Neural progenitor cell (in vitro differentiated cells): ENCODE measurements around the gene PLA2R1.

DNA sequence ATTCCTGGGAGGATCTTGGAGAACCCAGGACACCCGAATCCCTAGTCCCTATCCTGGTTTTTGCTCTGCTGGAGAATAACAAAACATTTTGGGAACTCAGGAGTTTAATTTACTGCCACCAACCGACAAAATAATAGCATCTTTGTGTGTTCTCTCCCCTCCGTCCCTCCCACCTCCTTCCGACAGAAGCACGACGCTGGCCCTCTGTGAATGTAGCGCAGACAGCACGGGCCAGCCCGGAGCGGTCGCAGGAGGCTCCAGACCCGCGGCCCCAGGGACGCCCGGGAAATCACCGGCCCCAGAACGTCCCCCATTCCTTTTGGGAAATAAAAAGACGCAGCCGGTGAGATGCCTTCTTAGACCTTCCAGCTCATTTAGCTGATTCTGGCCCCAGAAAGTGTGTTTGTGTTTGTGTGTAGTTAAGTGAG, 709 bp upstream of the TANC1 start:
- RAMPAGE, long total RNA, result no peak

DNA sequence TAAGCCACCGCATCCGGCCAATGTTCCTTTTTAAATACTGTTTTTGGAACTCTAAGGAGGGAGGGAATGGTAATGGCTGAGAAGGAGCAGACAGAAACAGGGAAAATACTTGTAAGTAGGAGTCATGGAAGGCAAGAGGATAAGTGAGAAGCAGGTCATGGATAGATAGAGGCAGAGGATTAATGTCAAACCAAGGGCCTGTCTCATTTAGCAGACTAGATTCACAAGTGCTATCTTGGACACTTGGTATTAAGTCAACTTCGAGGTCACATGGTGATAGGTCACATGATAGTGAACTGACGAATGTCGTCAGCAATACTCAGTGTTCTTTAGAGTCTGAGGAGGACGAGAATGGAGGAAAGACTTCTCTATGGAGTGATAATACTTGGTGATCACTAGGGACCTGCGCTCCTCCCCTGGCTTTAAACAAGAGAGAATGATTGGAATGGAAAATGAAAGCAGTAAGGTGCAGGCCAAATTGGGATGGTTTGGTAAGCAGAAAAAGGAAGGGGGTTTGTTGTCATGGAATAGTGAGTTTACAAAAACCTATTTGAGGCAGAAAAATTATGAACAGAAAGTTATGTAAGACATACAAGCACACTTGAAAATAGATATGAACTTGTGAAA, 141.7 kb downstream of the WDSUB1 start:
- RAMPAGE, long total RNA, result no peak

GRCh38 chr2:159145305-159145808, 141.1 kb downstream of the WDSUB1 start:
- RAMPAGE, long total RNA, result no peak

DNA sequence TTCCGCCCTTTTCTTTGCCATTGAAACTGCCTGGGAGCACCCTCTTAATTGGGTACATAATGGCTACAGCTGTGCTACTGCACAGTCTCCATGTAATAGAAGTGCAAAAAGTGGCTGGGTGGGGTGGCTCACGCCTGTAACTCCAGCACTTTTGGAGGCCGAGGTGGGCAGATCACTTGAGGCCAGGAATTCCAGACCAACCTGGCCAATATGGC, 60.8 kb downstream of the WDSUB1 start:
- RAMPAGE, long total RNA, result no peak

- RAMPAGE, long total RNA, result no peak
Measured at GRCh38 chr2:159613358-159614386, 2.7 kb downstream of the BAZ2B start.

DNA sequence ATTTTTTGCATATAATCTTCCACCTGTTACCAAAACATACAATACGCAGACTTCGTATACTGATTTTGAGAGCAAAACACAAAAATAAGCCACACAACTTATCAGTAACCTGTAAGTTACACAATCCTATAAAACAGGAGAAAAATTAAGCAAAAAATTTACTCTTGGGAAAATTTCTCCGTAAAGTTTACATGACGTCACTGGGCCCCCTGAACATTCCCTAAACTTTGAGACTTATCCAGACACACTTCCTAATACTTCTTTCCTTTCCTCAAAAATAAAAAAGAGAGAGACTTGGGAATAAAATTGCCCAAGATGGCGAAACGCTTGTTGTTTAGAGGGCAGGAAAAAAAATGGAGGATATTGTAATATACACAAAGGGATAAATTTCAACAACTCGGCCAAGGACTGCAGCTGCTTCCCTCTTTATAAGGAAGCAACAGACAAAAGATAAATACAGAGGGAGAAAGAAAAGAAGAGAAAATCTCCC, 1.6 kb downstream of the BAZ2B start:
- RAMPAGE, long total RNA, result no peak

GRCh38 chr2:159996708-159997669, 65.4 kb downstream of the PLA2R1 start:
- RAMPAGE, long total RNA, result no peak

GRCh38 chr2:160062332-160063106, at the start of gene PLA2R1:
Gene PLA2R1 (minus strand): TSS chr2:160062615.
- RAMPAGE, long total RNA, result no peak

GRCh38 chr2:160223877-160224526, 23.9 kb upstream of the ITGB6 start:
- RAMPAGE, long total RNA, result no peak

GRCh38 chr2:160253706-160253999, 53.6 kb upstream of the ITGB6 start:
- RAMPAGE, long total RNA, result no peak

DNA sequence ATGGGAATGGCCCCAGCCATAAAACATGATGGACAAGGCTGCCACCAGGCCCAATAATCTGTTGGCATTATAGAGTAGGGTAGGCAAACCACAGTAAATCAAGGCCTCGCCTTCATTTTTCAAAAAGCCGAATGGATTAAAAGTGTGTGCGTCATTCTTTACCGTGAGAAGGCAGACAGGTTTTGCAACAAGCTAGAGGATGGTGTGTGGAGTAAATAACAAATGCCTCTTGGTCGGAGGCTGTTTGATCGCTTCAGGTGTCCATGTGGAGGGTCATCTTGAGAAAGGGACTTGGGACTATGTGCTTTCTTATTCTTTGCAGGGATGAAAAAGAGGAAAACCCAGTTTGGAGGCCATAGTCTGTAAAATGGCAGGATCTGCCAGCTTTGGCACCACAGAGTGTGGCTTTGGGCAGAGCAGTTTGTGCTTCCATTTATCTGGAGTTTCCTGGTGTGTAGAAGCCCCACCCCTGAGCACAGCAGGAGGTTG, 57.1 kb upstream of the ITGB6 start:
- RAMPAGE, long total RNA, result no peak

GRCh38 chr2:160269817-160270036, 69.7 kb upstream of the ITGB6 start:
- RAMPAGE, long total RNA, result no peak

DNA sequence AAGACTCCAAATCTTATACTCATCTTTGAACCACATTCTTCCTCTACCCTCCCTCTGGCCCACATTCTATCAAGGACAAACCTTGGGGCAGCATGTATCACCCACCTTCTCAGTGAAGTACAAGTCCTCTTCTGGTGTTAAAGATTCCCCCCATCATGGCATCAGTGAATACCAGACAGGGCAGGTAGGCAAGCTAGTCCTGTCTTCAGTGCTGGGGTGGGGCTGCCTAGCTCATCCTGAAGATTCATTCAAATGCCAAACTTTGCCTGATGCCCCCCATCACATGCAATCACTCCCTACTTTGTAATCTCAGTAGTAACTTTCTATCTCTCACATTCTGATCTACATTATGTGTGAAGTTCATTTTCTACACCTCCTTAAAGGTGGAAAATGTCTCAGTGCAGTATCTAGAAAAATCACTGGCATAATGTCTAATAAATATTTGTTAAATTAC, 138.1 kb downstream of the RBMS1 start:
- RAMPAGE, long total RNA, result no peak

DNA sequence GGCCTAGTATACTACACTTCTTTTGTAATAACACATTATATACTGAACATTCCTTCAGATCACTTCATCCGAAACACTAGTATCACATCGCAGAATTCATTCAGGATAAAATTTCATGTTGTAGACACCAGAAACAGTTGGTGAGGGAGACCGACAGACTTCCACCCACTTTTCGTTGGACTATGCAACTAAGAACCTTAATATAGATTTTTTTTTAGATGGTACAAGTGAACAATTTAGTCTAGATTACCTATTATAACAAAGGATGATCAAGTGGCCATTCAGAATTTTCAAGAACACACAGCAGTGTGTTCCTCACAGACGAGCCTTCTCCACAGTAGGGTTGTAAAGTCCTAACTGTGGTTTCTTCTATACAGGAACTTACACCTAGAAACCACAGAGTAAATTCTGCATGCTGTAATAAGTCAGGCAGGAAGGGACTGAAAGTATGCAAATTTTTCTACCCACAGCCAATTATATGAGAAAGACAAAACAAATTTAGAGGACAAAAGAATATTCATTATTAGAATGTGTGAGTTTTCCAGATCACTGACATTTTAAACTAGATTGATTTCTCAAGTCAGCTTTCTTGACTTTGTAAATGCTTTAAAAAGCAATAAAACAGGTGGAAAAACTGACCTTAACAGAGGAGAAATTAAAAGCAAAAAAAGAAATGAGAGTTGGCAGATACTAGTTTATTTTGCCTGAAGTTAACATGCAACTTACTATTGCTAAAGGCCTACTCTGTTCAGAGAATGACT, 99.5 kb downstream of the RBMS1 start:
- RAMPAGE, long total RNA, result no peak

- RAMPAGE, long total RNA, result no peak
Measured at GRCh38 chr2:160407291-160408293, 86.0 kb downstream of the RBMS1 start.

GRCh38 chr2:160482640-160483287, 10.8 kb downstream of the RBMS1 start:
- RAMPAGE, long total RNA, result no peak

DNA sequence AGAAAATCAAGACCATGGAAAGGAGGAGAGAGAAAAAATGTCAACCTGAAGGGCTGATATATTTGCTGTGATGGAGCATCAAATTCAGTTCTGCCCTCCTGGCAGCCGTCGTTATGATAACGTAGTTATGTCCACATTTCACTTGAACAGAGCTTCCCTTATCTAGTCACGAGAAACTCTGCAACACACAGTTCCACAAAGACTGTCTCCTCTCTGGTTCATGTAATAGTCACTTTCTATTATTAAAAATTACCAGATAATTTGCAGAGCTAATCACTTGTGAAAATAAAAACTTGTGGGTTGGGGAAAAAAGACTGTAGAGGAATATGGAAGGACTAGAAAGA, 19.5 kb upstream of the RBMS1 start:
- RAMPAGE, long total RNA, result no peak

DNA sequence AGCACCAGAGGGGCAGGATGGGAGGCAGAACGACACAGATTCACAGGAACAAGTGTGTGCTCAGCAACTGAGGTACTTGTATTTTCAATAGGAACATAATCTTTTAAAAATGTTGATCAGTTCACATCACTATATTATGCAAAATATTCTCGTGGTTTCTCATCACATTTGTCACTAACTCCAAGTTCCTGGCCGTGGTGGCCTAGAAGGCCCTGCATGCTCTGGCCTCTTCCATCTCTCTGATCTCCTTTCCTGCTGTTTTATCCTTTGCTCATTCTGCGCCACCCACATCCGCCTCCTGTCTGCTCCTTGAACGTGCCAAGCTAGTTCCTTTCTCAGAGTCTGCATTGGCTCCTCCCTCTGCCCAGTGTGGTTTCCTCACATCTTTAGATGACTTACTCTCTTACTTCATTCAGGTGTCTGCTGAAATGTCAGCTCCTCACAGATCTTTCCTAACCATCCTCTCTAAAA, 158.5 kb upstream of the RBMS1 start:
- RAMPAGE, long total RNA, result no peak

GRCh38 chr2:160993618-160994174, 166.5 kb upstream of the TANK start:
- RAMPAGE, long total RNA, result no peak

DNA sequence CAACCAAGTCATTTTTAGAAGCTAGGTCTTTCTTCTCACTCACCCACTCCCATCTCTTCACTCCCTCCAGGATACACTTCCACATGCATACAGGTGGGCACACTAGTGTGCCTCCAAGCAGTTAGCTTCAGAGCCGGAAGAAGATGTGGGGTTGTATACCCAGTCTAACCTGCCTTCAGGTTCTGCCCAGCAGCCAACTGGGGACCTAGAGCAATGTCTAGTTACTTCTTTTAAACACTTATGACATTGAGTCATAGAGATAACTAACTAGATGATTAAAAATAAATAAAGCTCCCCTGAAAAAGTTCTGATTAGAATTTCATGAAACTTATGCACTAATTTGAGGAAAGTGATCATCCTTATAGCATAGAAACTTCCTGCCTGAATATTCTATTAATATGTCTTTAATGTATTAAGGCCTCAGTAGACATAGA, 21.7 kb upstream of the TANK start:
- RAMPAGE, long total RNA, result no peak